Placental epithelial cell (primary cell): ENCODE measurements around the gene SUZ12.

GRCh38 chr17:30464500-30465178, 12.6 kb upstream of the GOSR1 start:
- CAGE, long polyA plus RNA: no peak

- CAGE, long polyA plus RNA: no peak
These were observed 566 bp upstream of the GOSR1 start for GRCh38 chr17:30476613-30477071.

DNA sequence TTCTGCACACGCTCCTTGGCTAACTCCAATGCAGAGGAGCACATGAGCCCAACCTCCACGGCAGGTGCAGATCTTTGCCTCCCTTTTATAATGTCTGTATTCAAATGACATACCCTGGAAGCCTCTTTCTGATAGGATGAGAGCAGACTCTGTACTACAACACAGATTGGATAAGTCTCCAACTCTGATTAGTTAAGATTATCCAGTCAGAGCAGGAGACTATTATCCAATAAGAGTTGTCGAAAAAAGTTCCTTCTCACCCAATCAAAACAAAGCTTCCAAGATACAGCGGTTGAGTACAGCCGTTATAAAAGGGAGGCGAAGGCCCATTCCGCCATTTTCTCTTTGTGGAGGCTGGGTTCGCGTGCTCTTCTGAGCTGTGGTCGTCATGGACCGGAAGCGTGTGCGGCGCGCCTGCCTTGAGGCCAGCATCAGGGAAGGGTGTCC, 98.9 kb downstream of the GOSR1 start:
- CAGE, long polyA plus RNA: no peak

DNA sequence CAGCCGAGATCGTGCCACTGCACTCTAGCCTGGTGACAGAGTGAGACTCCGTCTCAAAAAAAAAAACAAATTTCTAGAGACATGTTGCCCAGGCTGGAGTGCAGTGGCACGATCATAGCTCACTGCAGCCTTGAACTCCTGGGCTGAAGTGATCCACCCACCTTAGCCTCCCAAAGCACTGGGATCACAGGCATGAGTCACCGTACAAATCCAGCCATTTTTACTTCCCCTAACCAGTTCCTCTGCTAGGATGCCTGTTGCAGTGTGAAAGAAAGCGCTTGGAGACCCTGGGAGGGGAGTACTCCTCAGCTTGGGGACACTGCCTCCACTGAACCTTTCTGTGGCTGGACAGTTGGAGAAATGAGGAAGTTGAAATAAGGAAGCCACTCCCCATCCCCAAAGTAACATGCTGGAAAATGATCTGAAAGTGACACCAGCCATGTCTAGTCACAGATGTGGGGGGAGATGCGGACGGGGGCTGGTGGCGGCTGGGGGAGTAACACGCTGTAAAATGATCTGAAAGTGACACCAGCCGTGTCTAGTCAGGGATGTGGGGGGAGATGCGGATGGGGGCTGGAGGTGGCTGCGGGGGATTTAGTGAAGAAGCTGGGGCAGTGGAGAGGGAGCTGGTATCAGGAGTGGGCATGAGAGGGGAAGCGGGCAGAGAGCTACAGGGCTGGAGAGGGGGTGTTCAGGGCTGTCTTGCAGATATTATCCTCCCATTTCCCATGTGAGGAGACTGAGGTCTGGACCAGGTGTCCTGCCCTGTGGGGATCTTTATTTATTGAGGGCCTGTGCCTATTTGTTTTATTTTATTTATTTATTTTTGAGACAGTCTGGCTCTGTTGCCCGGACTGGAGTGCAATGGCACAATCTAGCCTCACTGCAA, 95.9 kb downstream of the CRLF3 start:
- CAGE, long polyA plus RNA: no peak

DNA sequence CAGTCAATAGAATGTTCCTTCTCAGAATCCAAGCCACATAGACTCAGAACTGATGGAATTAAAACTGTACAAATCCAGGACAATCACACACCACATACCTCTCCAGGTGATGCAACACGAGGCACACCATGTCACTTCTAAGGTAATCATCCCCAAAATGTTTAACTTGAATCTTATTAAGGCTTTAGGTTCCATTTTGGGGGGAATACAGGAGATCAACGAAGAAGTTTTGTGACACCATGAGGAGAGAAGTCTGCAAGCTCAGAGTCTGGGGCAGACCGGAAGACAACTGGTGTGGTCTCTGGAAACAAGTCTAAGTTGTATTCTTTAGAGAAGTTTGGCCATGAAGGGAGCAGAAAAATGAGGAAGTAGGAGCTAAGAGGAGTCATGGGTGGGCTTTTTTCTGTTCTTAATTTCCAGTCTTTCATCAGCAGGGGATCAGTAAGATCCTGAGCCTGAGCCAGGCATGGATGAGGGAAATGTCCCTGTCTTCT, 35.9 kb upstream of the NF1 start:
- CAGE, long polyA plus RNA: no peak

DNA sequence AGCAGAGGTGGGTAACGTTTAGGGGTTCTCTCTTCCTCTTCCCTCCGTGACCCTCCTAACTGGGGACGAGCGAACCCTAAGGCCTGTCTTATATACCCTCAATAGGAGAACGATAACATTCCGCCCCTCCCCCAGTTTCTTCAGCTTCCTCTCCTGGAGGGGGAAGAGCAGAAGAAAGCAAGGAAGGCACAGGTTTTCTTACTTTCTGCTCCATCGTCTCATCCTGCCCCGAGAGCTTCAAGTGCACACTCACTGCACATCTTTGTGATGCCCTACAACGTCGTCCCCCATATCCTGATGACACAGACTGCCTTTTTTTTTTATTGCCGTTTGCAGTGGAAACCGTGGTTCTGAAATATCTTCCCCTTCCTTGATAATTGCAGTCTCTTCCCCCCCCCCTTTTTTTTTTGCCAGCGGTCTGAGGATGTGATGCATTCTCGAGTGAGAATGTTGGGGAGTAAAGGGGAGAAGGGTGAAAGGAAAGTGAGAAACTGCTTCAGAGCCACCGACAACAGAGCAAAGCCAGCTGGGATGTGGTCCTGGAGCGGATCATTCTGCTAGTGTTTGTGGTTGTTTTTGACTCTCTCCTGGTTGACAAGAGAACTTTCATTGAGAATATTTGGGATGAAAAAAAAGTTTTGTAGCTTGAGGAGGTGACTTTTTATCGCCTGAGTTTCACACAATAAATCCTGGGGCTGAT, 1.1 kb downstream of the NF1 start:
- CAGE, long polyA plus RNA: no peak

GRCh38 chr17:31230055-31230570, 66.9 kb downstream of the OMG start:
- CAGE, long polyA plus RNA: no peak

GRCh38 chr17:31309457-31310201, 4.2 kb downstream of the EVI2B start:
- CAGE, long polyA plus RNA: no peak

- CAGE, long polyA plus RNA: no peak
These were observed 16.2 kb upstream of the RAB11FIP4 start for GRCh38 chr17:31375212-31375789.

DNA sequence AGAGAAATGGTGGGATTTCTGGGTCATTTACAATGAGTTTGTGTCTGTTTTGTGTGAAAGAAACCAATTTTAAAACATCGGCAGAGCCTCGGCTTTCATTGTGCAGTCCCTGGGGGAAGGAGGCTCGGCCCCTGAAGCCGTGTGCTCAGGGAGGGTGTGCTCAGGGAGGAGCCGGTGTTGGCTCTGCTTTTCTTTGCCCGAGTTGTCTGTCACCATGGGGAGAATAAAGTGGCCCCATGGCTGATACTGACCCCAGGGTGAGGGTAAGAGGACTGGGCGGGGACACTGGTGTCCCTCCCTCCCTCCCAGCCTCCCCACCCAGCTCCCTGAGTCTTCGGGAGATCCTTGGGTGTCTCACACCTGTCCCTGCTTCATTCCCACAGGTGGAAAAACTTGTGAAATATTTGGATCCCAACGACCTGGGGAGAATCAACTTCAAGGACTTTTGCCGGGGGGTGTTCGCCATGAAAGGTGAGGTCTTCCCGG, 40.0 kb downstream of the RAB11FIP4 start:
- CAGE, long polyA plus RNA: no peak

DNA sequence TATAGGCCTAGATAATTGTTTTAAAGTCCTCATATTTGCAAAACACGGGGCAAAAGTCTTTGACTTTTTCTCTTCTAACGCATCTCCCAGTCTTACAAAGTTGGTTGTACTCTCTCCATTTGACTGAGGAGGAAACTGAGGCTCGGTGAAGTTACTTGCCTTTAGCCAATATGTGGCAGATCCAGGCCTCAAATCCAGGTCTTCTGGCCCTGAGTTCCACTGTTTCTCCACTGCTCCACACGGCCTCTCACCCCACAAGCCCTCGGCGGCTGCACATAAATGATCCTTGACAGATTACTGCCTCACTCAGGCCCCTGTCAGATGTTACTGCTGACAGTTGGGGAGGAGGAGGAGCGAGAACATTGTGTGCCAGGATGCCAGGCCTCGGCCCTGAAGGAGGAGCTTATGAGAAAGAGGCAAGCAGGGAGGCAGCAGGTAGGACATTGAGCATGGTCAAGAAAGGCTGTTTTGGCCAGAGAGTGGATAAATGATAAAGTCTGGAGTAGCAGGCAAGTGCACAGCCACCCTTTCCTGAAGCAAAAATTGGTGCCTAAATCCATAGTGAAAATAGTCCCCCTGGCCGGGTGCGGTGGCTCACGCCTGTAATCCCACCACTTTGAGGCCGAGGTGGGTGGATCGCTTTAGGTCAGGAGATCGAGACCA, 88.6 kb downstream of the RAB11FIP4 start:
- CAGE, long polyA plus RNA: no peak

- CAGE, long polyA plus RNA: no peak
These were observed 132.1 kb downstream of the RAB11FIP4 start for GRCh38 chr17:31523244-31524263.

DNA sequence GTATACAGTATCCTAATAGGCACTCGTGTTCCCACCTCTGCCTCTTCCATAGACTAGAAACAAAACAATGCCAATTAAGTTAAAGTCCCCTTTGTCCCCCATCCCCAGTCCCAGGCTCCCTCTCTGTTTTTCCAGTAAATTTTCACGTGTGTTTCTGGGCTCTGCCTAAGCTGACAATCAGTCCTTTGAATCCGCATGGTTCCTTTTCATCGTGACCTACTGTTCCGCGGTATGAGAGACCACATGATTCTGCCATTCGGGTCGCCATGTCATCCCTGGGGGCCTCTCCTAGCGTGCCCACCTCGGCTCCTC, 157.5 kb downstream of the RAB11FIP4 start:
- CAGE, long polyA plus RNA: no peak

DNA sequence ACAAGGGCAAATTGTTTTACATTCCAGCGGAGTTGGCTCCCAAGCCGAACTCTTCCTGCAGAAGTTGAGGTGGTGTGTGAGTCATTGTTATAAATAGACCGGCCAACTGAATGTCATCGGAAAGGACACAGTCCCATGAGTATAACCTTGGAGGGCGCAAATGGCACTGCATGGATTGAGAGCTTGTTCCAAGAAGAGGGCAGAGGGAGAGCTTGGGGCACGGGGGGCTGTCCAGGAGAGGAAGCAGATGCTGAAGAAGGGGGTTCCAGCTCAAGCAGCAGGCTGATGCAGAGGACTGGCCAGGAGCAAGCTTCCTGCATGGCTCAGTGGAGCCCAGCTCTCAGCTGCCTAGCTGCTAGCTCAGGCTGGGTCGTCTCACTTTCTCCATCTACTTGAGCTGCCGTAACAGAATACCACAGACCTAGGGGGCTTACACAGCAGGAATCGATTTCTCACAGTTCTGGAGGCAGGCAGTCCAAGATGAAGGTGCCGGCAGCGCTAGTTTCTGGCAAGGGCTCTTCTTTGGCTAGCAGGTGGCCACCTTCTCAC, 136.4 kb downstream of the COPRS start:
- CAGE, long polyA plus RNA: no peak

DNA sequence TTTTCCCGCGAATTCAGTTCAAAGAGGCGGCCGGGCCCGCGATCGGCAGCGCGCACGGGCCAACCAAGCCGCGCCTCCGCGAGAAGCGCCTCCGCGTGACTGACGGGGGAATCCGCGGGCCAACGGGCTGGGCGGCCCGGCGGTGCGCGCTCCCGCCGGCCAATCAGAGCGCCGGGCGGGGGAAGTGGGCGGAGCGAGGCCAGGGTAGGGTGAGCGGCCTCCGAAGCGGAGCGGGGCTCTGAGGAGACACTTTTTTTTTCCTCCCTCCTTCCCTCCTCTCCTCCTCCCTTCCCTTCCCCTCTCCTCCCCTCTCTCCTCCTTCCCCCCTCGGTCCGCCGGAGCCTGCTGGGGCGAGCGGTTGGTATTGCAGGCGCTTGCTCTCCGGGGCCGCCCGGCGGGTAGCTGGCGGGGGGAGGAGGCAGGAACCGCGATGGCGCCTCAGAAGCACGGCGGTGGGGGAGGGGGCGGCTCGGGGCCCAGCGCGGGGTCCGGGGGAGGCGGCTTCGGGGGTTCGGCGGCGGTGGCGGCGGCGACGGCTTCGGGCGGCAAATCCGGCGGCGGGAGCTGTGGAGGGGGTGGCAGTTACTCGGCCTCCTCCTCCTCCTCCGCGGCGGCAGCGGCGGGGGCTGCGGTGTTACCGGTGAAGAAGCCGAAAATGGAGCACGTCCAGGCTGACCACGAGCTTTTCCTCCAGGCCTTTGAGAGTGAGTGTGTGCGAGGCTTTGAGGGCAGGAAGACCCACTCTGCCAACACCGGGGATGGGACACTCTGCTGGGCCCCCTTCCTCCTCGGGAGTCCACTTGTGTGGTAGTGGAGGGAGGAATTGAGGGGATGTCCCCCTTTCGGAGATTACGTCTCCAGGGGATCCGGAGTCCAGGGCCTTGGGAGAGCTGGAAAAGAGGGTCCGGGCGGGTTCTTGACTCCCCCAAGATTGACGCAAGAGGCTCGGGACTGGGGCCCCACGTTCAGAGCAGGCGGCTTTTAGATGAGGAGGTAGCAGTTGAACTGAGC, at the start of gene SUZ12:
Gene SUZ12, plus strand, starts transcription at position 191 of the 1,011 bp plus-strand sequence.
- CAGE, long polyA plus RNA: no peak

GRCh38 chr17:31998500-31999082, 8.6 kb upstream of the LRRC37B start:
- CAGE, long polyA plus RNA: no peak

DNA sequence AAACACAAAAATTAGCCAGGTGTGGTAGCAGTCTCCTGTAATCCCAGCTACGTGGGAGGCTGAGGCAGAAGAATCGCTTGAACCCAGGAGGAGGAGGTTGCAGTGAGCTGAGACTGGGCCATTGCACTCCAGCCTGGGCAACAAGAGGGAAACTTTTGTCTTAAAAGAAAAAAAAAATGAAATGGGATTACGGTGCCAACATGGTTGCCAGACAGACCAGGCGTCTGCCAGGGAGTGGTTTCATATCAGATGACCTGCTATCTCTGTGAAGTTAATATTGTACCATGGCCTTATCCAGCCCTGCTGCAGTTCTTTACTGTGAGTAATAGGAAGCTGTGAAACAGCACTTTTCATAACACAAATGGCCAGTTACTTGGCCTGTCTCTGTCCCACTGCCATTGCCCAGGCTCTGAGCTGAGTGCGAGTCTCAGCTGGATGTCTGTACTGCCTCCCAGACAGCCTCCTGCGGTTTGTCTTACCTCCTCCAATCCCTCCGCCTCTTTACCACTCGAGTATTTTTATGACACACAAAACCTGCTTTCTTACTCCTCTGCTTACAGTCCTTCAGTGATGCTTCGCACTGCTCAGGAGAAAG, 17.4 kb upstream of the RHOT1 start:
- CAGE, long polyA plus RNA: no peak

- CAGE, long polyA plus RNA: no peak
These were observed 6.0 kb upstream of the RHBDL3 start for GRCh38 chr17:32259704-32259962.

- CAGE, long polyA plus RNA: no peak
These were observed 8.9 kb downstream of the ZNF207 start for GRCh38 chr17:32358925-32359289.

GRCh38 chr17:32403537-32403795, 40.8 kb upstream of the PSMD11 start:
- CAGE, long polyA plus RNA: no peak